Bronchial epithelial cell (primary cell): Measurements from ENCODE around the genes OR5K2, FILIP1L and TFG.

DNA sequence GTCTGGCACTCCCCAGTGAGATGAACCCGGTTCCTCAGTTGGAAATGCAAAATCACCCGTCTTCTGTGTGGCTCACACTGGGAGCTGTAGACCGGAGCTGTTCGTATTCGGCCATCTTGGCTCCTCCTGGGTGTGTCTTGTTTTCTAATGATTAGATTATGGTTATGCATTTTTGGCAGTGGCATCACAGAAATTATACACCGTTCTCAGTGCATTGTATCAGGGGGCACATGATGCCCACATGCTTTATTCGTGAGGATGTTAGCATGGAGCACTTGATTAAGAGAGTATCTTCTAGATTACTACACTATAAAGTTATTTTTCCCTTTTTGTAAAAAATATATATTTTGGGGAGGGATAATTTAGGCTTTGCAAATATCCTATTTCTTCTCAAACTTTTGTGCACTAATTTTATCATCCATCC is 216.5 kb upstream of the ARL6 start:
- RRBS, 2 experiments: 63 to 85% methylated on average over 2 of the region's 7 CpGs

DNA sequence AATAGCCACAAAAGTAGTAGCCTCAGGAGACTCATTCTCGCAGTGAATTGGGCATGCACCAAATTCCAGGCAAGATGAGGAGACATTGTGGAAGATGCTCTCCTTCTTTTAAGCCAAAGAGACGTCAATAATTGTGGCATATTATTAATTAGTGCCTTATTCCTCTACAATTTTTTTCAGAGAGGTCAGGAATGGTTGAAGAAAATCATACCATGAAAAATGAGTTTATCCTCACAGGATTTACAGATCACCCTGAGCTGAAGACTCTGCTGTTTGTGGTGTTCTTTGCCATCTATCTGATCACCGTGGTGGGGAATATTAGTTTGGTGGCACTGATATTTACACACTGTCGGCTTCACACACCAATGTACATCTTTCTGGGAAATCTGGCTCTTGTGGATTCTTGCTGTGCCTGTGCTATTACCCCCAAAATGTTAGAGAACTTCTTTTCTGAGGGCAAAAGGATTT is at the start of gene OR5K2:
OR5K2 (plus strand) TSS at position 192 of the 468 bp plus-strand sequence.
- RRBS, 2 experiments: no CpG with 5 or more reads among the region's 4 CpGs

DNA sequence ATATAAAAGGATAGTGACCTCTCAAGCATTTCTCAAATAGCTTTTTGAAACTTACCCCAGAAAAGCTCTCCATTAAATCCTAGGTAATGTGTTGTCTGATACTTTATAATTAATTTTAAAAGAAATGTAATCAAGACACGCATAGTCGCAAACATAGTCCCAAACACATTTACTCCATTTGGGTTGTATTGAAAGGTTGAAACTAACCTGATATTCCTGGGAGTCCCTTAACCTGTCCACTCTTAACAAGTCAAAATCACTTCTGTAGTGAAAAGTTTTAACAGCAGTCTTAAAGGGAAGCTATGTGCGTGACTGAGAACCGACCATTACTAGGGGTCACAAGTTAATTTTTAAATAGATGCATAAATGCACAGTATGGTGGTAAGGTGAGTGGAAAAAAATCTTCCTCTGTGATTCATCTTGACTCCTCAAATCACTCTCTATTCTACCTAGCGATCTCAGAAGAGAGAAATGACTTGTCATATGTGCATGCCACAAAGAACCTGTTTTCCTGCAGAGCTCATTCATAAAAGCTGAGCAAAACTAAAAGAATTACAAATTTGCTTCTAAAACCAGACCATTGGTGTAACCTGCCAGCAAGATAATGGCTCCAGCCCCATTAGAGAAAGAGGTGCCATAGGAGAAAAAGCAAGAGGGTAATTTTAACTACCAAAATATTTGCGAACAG is 4.7 kb downstream of the GPR15 start:
- RRBS, 2 experiments: no CpG with 5 or more reads among the region's 6 CpGs

- RRBS, 2 experiments: no CpG with 5 or more reads among the region's 6 CpGs
These were observed 20.0 kb downstream of the GPR15 start for GRCh38 chr3:98551522-98552352.

DNA sequence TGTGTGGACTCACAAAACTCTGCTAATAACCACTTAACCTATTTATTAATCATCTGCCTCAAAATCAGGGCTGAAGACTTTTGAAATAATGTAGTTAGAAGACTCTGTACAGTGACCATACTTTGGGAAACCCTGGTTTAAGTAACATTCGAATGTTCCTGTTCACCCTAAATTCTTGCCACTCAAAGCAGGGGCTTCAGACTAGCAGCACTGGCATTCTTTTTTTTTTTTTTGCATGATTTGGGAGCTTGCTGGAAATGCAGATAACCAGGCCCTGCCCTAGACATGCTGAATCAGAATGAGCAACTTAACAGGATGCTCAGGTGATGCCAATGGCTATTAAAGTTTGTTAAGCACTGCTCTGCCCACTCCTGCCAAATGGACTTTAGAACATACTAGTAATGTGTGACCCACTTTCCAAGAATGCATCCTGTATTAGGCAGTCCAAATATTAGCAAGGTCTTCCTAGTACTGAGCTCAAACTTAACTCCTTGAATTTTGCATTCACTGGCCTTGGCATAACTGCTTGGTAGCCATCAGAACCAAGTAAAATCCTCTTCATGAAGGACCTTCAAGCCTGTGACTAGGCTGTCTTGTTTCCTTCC is 12.7 kb upstream of the ST3GAL6 start:
- RRBS, 2 experiments: no CpG with 5 or more reads among the region's 1 CpG

DNA sequence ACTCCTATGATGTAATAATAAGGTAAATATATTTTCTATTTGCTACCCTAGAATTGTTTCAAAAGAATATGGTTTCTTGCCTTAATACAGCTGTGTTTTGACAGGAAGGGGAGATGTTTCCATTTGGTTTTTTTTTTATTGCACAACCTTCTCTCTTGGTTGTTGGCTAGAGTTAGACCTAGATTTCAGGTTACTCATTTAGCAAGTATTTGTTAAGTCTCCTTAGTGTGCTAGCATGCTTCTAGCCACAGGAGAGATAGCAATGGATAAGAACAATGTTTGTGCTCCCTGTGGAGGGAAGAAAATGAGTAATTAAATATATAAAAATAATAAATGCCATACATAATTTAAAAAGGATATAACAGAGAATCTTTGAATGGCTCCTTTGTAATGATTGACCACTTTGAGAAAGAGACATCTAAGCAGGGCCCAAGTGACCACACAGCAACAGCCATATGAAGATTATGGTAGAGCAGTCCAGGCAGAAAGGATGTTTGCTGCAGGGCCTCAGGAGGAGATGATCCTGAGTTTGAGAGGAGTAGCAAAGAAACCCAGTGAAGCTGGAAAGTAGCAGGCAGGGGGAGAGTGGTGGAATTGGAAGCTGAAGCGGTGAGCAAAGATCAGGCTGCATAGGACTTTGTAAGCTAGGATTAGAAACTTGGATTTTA is 22.0 kb downstream of the ST3GAL6 start:
- RRBS, 2 experiments: no CpG with 5 or more reads among the region's 1 CpG

GRCh38 chr3:99550038-99550351 is 88.4 kb upstream of the COL8A1 start:
- RRBS, 2 experiments: no CpG with 5 or more reads among the region's 2 CpGs

GRCh38 chr3:99776666-99777272 is 40.9 kb upstream of the CMSS1 start:
- RRBS, 2 experiments: no CpG with 5 or more reads among the region's 4 CpGs

DNA sequence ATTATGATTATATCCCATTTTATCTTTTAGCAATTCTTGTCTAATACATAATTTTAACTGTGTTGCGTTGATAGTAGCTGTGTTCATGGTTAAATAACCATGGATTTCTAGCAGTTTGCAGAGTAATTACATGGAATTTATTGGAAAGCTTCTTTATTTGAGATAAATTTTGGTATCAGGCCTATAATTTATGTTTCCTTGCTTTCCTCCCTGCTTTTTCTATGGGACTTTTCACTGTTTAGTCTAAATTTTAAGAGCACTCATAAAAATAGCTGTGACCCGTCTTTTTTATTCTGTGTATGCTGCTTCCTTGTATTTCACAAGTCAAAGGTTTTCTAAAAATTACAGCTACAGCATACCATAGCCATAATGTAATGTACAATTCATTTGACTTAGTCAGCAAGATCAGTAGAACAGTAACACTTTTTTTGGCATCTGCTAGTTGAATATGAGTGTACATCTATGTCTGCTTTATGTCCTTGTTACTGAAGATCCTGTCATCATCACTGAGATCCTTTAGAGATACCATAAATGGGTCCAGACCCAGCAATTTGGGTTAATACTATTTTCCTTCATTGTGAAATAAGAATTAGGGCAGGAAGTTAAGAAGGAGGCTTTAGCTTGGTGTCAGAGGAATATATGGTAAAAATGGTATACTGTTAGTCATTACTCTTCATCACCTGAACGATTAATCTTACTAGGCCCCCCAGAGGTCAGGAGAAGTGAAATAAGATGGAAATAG is 42.1 kb downstream of the CMSS1 start:
- RRBS, 2 experiments: no CpG with 5 or more reads among the region's 3 CpGs

DNA sequence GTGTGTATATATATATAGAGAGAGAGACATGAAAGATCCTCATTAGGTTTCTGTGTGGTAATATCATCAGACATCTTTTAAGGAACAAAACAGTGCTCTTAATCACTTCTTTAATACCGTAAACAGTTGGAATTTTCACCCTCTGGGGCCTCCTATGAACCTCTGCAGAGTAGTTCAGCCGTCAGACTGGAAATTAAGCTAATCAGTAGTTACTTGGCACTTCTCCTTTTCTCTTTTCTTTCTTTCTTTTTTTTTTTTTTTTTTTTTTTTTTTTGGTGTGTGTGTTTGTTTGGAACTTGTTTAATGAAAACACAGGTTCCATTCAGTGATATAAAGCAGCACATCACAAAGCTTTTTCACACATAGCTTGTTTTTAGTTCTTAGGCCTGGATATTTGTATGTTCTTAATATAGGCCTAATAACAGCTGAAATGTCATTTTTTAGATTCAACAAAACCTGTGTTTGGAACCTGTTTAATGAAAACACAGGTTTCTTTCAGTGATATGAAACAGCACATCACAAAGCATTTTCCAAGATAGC is 139.9 kb downstream of the CMSS1 start:
- RRBS, 2 experiments: no CpG with 5 or more reads among the region's 2 CpGs

DNA sequence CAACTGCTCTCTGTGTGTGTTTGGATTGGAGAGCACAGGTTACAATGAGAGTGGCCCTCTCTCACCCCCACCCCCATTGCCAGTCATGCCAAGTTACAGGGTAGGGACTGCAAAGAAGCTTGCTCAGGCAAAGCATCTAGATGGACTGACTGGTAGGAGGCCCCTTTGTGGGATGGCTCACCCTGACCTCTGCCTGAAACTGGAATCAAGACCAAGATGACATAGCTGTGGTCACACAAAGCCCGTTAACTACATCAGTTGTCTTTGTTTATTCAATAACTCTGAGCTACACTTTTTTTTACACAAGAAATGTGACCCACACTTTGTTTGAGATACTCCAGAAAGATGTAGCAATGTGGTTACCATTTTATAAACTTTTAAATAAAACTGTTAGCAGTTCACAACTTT is 10.2 kb downstream of the FILIP1L start:
- RRBS, 2 experiments: no CpG with 5 or more reads among the region's 1 CpG

- RRBS, 2 experiments: no CpG with 5 or more reads among the region's 8 CpGs
These were observed at the start of gene FILIP1L for GRCh38 chr3:100114222-100115206. Gene FILIP1L (minus strand): TSS chr3:100114501.

GRCh38 chr3:100546327-100546729 is 53.9 kb downstream of the TMEM45A start:
- RRBS, 2 experiments: no CpG with 5 or more reads among the region's 2 CpGs

GRCh38 chr3:100635211-100635868 is 25.9 kb downstream of the ADGRG7 start:
- RRBS, 2 experiments: no CpG with 5 or more reads among the region's 5 CpGs

DNA sequence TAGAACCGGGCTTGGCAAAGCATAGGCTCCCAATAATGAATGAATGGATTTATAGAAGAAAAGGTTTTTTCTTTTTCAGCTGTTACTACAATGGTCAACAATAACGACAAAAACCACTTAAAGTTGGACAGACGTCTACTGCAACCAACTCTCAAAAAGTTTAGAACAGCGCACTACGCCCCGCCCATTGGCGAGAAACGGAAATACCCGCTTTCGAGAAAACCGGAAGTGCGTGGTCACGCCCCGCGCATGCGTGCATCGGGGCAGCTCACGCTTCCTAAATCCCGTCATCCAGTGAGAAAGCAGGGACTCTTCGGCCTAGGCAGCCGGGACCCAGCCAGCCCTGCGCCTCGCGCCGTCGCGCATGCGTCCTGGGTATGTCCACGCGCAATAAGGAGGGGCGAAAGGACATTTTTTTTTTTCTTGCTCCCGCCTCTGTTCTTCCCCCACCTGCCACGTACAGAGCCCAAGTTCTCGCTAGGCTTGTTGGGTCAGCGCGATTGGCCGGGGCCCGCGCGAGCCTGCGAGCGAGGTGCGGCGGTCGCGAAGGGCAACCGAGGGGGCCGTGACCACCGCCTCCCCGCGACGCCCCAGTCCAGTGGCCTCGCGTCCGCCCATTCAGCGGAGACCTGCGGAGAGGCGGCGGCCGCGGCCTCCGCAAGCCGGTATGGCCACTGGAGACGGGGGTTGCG is at the start of gene TFG:
TFG (plus strand) TSS at position 438 of the 692 bp plus-strand sequence.
- RRBS, 2 experiments: under 1 to 1% methylated on average over 11 of the region's 65 CpGs

DNA sequence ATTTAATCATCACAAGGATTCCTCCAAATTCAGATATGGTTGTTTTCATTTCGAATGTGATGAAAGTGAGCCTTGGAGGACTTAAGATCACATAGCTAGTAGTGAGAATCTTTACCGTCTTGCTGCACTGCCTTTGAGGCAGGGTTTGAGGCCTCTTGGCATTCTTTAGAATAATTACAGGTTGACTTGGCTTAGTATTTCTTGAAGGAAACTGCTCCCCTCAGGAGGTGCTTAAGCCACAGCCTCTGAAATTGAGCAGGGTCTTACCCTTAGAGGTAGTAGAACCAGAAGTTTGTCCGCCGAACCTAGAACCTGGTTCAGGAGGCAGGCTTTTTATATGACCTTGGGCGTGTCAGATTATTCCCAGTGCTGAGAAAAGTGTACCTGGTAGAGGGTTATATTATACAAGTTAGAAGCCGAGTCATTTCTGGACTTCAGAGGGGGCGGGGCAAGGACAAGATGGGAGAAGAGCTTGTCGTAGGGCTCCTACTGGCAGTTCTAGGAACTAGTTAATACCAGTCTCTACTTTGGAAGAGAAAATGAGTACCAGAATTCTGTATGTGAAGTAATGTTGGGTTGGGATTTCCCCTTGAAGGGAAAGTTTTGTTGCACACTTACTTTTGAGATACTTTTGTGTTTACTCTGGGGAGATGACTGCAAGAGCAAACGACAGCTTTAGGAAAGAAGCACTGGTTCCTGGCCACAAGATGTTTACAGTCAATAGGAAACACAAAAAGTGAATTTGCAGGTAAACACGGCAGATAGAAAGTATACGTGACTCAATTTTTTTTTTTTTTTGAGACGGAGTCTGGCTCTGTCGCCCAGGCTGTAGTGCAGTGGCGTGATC is 1.2 kb downstream of the TFG start:
- RRBS, 2 experiments: no CpG with 5 or more reads among the region's 14 CpGs

DNA sequence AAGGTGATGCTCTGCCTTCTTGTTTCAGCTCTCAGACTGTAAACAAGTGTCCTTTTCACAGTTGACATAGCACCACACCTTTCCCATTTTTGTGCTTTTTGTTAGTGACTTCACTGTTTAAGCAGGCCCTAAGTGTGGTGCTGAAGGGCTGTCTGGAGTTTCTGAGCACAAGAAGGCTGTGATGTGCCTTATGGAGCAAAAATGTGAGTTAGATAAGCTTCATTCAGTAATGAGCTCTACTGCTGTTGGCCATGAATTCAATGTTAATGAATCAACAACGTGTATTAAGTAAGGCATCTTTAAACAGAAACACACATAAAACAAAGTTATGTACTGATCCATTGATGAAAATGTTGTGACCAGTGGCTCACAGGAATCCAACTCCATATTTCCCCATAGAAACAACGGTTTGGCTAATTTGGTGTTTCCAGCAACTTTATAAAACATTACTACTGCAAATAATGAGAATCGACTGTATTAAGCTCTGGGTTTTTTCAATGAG is 20.2 kb downstream of the ABI3BP start:
- RRBS, 2 experiments: no CpG with 5 or more reads among the region's 3 CpGs

GRCh38 chr3:101564897-101565312 is 3.2 kb downstream of the TRMT10C start:
- RRBS, 2 experiments: no CpG with 5 or more reads among the region's 1 CpG

GRCh38 chr3:101690853-101691474 is 4.4 kb upstream of the RPL24 start:
- RRBS, 2 experiments: no CpG with 5 or more reads among the region's 1 CpG

DNA sequence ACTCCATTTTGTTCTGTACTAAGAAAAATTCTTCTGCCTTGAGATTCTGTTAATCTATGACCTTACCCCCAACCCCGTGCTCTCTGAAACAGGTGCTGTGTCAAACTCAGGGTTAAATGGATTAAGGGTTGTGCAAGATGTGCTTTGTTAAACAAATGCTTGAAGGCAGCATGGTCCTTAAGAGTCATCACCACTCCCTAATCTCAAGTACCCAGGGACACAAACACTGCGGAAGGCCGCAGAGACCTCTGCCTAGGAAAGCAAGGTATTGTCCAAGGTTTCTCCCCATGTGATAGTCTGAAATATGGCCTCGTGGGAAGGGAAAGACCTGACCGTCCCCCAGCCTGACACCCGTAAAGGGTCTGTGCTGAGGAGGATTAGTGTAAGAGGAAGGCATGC is 5.4 kb upstream of the RPL24 start:
- RRBS, 2 experiments: no CpG with 5 or more reads among the region's 6 CpGs